PC-3 (cell line): ENCODE data around the genes REEP6 and MBD3.

DNA sequence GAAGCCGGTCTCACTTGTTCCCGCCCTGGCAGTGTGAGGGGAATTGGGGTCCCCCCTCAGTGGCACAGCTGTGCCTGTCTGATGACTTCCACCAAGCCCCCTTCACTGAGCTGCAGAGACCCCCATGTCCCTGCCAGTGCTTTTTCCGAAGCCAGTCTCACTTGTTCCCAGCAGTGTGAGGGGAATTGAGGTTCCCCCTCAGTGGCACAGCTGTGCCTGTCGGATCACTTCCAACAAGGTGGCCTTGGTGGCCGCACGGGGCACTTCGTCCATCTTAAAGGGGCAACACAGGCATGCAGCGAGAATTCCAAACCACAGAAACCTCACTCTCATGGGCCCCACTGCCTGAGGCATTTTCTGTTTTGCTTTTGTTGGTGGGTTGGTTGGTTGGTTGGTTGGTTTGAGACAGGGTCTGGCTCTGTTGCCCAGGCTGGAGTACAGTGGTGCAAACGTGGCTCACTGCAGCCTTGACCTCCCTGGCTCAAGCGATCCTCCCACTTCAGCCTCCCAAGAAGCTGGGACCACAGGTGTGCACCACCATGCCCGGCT is 3.8 kb upstream of the NDUFS7 start:
- RAMPAGE, long total RNA = no peak

GRCh38 chr19:1406954-1407366 is 426 bp upstream of the DAZAP1 start:
- RAMPAGE, long total RNA = no peak

DNA sequence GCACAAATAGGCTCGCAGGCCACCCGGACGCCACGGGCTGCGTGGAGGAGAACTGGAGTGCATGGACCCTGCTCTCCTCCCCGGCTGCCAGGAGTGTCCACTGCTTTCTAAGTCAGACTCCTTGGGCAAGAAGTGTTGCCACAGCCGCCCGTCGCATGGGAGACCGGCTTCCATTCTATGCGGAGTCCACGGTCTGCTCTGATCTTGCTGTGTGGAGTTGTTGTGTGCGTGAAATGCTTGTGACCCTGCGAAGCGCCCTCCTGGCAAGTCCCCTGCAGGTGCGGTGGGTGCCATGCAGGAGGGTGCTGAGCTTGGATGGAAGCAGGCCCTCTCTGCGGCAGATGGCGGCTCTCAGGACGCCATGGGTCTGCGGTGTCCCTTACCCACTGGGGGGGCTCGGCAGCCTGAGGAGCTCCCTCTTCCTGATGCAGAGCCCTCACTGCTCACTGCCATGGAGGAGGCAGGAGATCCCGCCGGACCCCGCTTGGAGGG is 2.1 kb downstream of the DAZAP1 start:
- RAMPAGE, long total RNA = no peak

DNA sequence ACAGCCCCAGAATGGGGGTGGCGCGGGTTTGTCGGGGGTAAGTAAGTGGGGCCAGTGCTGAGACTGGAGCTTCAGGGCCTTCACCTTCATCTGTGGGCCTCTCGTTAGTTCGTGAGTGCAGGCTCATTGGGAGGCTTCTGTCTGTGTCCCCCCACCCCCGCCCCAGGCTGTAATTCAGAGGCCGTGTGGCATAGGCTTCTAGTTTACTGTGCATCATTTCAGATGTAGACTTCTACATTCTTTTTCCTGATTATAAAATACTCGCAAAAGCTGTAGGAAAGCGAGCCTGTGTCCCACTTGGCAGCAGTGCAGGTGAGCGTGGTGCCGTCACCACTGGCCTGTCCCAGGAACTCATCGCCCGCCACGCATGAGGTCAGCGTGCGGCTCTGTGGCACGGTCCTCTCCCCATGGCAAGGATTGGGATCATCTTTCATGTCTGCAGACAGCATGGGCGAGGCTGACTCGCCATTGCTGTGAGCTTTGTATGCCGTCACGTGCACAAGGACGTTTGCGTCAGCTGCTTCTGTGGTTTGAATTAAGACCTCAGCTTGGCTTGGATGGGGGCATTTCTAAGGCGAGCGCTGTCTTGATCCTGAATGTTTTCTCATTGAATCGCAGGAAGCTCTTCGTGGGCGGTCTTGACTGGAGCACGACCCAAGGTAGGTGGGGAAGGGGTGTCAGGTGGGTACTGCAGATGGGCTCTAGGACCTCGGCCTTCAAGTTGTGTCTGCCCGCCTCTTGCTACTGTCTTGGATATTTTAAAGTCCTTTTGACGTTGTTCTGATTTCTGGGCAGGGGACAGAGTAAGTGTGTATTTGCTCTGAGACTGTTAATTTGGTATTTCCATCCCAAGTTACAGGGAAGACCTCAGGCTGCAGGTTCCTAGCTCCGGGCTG is 9.7 kb downstream of the DAZAP1 start:
- RAMPAGE, long total RNA = no peak

DNA sequence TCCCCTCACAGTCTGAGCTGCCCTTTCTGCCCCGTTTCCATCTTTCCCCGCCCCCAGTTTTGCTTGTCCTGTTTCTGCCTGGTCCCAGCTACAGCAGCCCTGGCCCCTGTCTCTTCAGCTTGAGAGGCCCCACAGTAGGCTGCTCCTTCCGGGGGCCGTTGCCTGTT is 13.8 kb upstream of the RPS15 start:
- RAMPAGE, long total RNA = no peak

GRCh38 chr19:1490888-1492093 is at the start of gene REEP6:
Gene REEP6, plus strand, starts transcription at chr19:1491181.
- RAMPAGE, long total RNA = no peak

- RAMPAGE, long total RNA = no peak
Measured at GRCh38 chr19:1524185-1524592, 312 bp downstream of the PLK5 start.

DNA sequence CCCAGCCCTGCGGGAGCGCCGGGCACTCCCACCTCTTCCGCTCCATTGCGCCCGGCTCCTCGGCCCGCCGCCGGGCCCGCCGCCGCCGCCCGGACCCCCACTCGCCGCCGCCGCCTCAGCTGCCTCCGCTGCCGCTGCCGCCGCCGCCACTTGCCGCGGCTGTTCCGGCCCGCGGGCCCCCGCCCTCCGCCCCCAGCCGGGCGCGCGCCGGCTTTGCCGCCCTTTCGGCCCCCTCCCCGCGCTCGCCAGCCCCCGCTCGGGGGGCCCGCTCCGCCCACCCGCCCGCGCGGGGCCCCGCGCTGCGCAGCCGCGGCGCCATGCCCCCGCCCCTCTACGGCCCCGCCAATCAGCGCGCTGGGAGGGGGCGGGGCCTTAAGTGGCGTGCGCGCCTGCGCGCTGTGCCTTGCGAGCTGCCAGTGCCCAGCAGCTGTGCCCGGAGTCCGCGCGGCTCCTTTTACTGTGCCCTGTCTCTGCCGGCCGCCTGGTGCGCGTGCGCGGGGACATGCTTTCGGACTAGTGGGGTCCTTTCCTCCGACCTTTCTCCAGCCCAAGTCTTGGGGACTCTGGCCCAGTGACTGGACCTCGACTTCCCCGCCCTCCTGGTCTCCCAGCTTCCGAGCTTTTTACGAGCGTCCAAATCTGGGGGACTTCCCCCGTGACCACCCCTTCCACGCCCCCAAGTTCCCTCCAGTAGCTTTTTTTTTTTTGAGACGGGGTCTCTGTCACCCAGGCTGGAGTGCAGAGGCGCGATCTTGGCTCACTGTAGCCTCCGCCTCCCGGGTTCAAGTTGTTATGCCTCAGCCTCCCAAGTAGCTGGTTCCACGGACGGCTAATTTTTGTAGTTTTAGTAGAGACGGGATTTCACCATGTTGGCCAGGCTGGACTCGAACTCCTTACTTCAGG is at the start of gene MBD3:
MBD3 (minus strand) TSS at position 280 of the 903 bp plus-strand sequence.
- RAMPAGE, long total RNA = no peak

DNA sequence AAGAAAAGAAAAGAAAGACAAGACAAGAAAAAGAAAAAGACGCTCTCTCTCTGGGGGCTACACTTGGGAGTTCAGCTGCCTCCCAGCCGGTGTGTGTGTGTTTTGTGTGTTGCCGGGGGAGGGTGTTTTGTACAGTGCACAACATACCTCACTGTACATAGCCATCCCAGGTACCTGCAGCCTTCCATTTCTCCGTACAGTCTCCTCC is 16.6 kb downstream of the ATP8B3 start:
- RAMPAGE, long total RNA = no peak

- RAMPAGE, long total RNA = no peak
Measured at GRCh38 chr19:1826594-1826864, 14.5 kb upstream of the ATP8B3 start.

- RAMPAGE, long total RNA = no peak
Measured at GRCh38 chr19:1837248-1838246, 10.7 kb downstream of the REXO1 start.

GRCh38 chr19:1854952-1855791 is 6.9 kb upstream of the REXO1 start:
- RAMPAGE, long total RNA = no peak

DNA sequence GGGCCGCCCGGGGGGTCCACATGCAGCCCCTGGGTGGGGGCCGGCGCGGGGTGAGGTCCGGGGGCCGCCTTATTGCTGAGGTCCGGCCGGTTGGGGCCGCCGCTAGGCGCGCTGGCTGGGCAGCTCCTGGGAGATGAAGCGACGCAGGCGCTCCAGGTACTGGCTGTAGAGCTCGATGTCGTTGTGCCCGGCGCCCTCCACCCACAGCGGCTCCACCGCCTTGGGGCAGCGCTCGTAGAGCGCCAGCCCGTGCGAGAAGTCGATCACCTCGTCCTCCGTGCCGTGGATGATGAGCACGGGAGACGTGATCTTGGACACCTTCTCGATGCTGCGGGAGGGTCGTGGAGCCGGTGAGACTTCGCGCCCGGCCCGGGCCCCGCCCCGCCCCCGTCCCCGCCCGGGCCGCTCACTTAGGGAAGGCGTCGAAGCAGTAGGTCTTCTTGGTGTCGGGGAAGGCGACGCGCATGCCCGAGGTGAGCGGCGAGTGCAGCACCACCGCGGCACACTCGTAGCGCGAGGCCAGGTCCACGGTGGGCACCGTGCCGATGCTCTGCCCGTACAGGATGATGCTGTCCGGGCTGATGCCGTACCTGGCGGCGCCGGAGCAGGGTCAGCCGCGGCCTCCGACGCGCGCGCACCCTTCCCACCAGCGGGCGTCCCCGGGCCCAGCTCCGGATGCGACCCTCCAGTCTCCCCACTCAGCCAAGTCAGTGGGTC is 8.0 kb downstream of the ABHD17A start:
- RAMPAGE, long total RNA = no peak

DNA sequence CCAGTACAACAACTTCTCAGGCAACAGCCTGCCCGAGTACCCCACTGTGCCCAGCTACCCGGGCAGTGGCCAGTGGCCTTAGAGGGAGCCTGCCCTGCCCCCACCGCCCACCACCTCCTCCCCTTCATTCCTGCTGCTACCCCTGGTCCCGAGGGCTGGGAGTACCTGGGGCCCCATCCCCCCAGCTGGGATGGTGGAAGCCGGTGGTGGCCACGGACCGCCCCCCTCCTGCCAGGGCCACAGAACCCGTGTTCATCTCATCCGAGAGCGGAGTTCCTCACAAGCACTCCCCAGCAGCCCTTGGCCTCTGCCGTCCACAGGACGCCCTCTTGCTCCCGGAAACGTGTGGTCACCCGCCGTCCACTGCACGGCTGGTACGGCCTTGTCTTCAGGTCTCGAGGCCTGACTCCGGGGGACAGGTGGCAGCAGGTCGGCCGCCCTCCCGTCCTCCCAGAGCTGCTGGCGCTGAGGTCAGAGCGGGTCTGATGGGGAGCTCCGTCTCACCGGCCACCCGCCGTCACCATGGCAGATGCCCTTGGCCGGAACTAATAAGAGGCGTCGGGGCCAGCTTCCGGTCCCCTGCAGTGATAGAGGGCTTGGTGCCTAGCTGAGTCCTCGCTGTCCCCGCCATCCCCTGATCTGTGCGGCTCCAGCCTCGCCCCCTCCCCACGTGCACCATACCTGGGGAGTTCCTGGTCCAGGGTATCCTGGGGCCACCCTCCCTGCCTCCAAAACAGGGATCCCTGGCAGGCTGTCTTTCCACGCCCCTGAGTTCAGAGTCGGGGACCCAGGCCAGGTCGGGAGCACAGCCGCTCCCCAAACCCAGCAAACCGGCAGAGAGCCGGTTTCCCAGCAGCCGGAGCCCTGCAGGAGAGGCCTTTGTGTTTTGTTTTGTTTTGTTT is 16.5 kb upstream of the CSNK1G2 start:
- RAMPAGE, long total RNA = no peak

- RAMPAGE, long total RNA = no peak
Measured at GRCh38 chr19:1941326-1941591, 287 bp downstream of the CSNK1G2 start.

- RAMPAGE, long total RNA = no peak
Measured at GRCh38 chr19:1954163-1954896, 13.4 kb downstream of the CSNK1G2 start.

DNA sequence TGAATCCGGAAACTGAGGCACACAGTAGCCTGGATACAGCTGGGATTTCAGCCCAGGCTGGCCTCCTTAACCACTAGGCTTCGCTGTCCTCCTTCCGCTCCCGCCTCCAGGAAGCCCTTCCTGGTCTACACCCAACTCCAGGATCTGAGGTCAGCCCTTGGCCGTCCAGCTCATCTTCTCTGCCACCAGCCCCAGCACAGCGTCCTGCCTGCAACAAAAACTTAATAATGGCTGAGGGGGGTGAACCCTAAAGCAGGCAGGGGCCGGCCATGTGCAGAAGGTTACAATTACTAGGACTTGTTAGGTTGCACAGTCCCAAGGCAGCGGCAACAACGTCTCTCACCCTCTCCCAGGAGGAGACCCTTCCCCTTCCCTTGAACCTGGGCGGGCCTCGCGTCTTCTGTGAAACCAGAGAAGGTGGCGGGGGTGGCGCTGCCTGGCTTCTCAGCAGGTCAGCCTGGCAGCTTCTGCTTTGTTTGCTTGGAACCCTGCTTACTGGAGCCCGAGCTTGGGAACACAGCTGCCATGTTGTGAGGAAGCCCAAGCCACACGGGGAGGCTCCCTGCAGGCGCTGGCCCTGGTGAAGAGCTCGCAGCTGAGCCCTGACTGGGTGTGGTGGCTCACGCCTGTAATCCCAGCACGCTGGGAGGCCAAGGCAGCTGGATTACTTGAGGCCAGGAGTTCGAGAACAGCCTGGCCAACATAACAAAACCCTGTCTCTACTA is 15.5 kb downstream of the MKNK2 start:
- RAMPAGE, long total RNA = no peak

- RAMPAGE, long total RNA = no peak
Measured at GRCh38 chr19:2075115-2075511, 21.0 kb downstream of the MOB3A start.

GRCh38 chr19:2075512-2075905 is 20.6 kb downstream of the MOB3A start:
- RAMPAGE, long total RNA = no peak

DNA sequence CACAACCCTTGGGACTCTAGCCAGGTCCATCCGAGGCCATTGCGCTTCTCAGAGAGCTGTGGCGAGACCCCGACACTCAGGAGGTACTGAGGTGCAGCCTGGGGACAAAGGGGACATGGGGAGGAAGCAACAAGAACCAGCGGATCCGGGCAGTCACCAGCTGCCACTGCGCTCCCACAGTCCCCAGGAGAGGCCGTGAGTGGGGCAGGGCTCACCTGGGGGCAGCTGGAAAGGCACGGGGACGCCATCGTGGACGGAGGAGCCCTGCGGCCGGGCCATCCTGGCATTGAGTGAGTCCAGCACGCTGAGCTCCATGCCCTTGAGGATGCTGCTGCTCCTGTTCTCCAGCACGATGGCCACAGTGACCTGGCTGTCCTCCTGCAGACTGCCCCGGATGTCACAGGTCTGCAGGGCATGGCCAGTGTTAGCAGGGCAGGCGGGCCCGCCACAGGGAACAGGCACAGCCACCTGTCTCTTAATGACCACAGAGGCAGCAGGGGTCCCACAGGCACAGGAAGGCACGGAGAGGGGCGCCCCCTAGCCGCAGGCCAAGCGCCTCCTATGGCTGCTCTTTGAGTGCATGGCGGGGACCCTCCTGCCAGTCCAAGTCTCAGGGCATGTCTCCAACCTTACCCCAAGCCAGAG is 13.9 kb downstream of the IZUMO4 start:
- RAMPAGE, long total RNA = no peak